ENCODE results near the genes GCM1, ELOVL5, BMP5, KIAA1586 and ZNF451.

DNA sequence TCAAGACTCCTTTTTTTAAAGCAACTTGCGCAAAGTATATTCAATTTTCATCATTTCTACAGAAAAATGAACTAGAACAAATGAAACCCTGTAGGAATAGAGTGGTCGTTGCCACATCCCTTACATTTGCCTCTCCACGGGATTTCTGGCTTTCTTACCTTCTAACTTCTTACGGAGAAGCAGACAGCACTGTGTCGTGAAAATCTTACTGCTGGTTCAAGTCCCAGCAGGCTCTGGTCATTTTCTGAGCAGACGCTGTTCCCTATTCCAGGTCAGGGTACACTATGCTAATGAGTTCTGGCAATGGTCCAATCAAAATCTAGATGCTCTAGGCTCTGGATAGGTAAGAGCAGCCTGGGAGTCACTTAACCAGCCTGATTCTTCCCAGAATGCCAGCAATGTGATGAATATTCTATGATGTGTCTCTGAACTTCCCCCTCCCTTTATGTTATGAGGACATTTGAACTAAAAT is at the start of gene GCM1:
Gene GCM1 (minus strand): TSS at position 246 of the 472 bp plus-strand sequence.
- PRO-cap, result no peak

DNA sequence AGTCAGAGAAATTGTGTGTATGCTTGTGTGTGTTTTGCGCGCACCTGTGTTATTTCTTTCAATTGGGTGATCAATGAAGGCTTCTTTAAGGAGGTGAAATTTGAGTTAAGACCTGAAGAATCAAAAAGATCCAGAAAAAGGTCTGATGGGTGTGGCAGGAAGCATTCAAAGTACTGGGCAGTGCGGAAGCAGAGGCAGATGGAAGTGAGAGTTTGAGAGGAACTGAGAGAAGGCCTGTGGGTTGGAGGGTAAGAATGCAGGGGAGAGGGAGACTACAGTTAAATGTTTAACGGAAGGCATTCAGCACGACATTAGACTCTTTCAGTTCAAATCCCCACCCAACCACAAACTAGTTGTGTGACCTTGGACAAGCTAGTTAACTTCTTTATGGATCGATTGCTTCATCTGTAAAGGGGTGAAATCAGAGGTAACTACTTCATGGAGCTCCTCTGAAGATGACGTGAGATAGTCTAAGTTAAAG is 50.5 kb upstream of the GCM1 start:
- PRO-cap, result no peak

DNA sequence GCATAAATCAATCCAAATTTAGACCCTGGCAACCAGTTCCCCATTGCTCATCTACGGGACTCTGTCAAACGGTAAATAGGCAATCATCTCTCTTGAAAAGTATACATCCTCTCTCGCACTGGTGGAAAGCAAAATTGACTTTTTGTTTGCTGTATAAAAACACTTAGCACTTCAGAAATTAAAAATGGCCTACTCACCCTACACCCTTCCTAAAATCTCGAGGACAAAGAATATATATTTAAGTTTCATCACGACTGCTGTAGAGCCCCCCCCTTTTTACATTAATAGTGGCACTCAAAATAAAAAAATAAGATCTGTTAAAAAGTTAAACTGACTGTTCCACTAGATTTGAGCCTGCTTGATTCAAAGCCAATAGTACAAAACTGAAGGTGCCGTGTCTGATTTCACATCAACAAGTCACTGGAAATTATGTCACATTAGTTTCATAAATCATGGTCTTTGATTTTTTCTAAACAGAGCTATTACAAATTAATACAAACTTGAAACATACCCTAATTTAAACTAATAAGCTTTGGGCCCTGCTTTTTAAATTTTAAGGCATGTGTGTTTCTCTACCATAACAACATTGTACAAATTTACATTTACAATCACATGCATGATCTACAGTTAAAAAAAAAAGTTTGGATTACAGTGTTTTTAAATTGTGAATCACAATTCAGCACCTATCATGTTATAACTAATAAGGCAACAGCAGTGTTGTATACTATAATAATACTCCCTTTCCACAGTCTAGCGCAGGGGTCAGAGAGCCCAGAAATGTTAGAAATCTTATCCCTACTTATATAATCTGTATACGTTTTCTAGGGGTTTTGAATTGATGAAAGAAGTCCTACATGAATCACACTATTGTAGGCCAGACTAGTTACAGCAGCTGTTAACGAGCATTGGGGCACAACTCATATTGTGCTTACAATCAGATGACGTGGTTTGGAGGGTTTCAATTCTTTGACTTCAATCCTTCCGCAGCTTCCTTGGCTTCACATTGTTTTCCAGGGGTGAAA is 80.3 kb downstream of the ELOVL5 start:
- PRO-cap, result no peak

GRCh38 chr6:53303657-53304398 is 44.9 kb downstream of the ELOVL5 start:
- PRO-cap, result no peak

DNA sequence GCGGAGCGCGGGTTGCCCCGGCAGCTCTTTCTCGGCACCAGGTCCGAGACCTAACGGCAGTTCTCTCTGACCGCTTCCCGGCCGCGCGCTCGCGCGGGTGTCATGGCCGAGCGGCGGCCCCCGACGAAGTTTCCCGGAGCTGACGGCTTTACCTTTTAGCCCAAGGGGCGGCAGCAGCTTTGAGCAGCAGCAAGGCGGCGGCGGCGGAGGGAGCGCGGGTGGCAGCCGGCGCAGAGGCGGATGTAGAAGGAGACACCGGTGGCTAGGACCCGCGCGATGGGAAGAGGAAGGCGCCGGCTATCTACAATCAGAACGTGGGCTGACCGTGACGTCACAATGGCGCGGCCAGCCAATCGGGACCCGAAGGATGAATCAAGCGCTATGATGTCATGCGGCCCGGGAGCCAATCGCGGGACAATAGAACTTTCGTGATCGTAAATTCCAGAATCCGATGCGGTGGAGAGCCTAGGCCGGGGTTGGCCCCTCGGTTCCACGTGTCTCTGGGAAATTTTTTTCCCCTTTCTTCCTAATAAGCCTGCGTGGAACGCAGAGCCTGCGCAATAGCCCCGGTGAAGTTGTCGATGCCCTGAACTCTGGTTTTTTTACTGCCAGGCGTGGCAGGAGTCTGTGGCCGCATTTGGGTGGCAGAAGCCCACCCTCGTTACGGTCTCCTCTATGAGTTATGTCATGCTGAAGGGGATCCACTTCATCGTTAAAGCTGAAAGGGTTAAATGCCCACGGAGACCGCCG is at the start of gene ELOVL5:
Gene ELOVL5 (minus strand): TSS at position 286 of the 750 bp plus-strand sequence.
- PRO-cap, result bidirectional peak, plus-strand start at position 103 of the sequence, minus-strand start at position 132 of the sequence; bidirectional peak, plus-strand start at position 560 of the sequence, minus-strand start at position 254 of the sequence

GRCh38 chr6:53375938-53376255 is 27.1 kb upstream of the ELOVL5 start:
- PRO-cap, result no peak

GRCh38 chr6:53433410-53433803 is 84.7 kb upstream of the ELOVL5 start:
- PRO-cap, result no peak

DNA sequence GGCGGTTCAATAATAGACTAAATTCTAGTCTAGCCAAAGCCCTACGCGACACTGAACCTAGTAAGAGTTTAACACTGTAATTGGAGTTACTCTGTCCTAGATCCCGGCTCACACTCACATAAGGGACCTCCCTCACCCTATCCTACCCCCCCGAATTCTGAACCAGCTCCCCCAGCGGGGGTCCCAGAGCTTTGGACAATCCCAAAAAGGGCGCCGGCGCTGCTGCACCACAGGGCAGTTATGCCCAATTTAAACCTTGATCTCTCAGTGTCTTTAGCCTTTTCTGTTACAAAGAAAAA is 2.4 kb upstream of the GCLC start:
- PRO-cap, result no peak

GRCh38 chr6:53633824-53634755 is 31.5 kb downstream of the KLHL31 start:
- PRO-cap, result no peak

DNA sequence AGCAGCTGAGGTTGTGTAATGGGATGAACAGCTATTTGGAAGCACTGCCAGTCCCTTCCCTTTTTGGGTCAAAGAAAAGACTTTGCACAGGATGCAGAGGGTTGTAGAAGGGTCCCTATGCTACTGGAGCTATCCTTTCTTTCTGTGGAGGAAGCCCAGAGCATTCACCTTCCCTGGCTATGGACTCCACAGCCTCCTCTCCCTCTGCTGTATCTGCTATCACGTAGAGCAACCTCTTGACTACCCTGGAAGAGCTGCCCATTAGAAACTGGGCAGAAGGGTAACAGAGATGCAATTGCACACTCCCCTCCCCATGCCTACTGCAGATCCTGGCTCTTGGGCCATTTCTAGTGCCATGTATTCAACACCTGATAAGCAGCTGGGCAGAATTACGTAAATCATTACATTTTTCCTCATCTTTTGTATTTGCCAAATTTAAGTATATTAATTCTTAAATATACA is 3.1 kb downstream of the KLHL31 start:
- PRO-cap, result no peak

GRCh38 chr6:53746274-53746763 is 48.5 kb upstream of the LRRC1 start:
- PRO-cap, result no peak

DNA sequence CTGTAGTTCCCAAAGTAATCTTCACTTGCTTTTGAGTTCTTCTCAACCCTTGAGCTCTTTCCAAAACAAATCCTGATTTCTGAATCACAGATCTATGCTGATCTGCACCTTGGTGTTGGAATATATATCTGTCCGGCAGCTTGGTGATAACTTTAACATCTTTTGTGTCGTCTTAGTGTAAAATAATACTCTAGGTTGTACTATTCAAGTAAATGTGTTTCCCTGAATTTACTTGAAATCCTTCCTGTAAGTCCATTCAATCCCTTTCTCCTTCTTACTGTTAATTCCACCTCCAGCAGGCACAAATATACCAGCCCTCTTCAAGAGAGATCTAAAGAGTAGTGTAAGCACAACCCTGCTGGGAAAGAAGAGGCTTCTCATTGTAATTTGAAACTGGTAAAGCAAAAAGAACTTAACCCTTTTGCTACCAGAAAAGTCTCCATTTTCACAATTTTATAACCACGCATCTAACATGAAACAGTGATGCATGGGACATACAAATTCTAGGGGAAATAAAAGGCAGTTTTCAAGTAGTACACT is at the start of gene BMP5:
Gene BMP5 (minus strand): TSS at position 340 of the 540 bp plus-strand sequence.
- PRO-cap, result no peak

- PRO-cap, result no peak
Measured at GRCh38 chr6:56244898-56245435, 2.4 kb downstream of the COL21A1 start.

DNA sequence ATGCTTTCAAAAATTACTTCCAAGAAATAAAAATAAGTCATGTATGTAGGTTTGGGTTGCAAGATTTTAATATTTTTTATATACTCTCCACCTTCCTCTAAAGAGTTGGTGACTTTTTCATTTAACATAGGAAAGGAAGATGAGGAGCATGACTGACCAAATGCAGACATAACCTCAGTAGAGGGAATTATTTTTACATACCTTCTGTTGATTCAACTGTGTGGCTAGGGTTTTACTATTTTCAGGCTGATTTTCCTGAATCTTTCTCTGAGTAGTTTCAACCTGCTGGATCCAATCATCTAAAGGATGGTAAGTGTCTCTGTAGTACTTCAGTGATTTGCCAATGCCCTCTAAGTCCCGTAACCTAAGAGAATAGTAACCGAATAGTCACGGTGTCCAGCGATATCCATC is 326.8 kb downstream of the DST start:
- PRO-cap, result no peak

DNA sequence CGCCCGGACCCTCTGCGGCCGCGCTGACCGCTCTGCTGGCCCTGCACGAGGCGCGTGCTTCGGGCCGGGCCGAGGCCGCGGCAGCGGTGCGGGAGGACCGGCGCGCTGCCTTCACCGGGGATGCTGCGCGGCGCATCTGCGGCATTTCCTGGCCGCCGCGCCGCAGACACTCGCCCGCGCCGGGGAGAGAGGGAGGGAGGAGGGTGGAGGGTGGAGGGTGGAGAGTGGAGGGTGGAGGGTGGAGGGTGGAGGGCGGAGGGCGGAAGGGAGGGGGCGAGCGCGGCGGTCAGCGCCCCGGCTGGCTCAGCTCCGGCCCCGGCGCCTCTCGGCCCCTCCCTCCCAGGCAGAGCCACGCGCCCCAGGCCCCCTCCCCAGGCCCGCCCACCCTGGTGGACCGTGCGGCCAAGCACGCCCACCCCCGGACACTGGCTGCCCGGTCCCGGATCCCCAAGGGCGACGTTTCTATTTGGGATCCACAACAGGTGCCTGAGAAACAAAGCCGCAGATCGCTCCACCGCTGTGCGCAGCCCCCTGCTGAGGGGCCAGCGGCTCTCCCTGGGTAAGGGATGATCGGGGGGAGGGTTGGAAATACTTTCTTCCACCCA is 111.0 kb downstream of the DST start:
- PRO-cap, result no peak

DNA sequence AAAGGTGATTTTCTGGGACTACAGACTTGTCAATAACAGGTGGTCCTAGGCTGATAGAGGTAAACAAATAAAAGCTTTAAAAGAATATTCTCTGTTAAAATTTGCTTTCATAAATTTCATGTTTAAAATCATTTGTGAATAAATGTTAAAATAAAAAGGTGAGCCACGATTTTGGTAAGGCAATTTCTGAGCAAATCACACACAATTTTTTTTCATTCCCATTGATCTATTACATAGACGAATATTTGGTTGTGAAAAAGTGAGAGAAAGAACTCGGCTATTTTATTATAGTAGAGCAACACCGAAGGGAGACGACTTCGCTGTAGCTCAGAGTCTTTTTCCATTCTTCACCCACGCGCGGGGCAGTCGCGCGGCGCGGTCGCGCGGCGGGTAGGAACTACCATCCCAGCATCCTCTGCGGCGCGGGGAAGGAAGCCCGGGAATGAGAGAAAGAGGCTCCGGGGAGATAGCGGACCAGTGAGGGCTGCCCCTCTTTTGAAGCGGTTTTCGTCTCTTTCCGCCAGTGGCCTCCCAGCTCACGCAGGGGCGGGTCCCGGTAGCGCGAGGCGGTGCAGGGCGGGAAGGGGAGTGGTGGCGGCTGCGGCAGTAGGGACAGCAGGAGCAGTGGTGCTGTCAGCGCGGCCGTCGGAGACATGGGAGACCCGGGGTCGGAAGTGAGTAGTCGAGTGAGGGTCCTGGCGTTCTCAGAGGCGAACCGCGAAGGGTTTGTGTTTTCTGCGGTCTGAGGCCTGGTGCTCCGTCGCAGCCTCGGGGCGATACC is at the start of gene KIAA1586:
Gene KIAA1586 (plus strand): TSS at position 591 of the 781 bp plus-strand sequence.
- PRO-cap, result unidirectional peak, plus-strand start at position 439 of the sequence; unidirectional peak, plus-strand start at position 601 of the sequence

- PRO-cap, result unidirectional peak, plus-strand start at chr6:57090188
Measured at GRCh38 chr6:57089719-57090396, at the start of gene ZNF451. Gene ZNF451, plus strand, starts transcription at chr6:57090188.

- PRO-cap, result bidirectional peak, plus-strand start at chr6:57221616, minus-strand start at chr6:57221566
Measured at GRCh38 chr6:57221212-57222095, 653 bp downstream of the RAB23 start.

- PRO-cap, result no peak
Measured at GRCh38 chr6:57252873-57253470, 30.9 kb upstream of the RAB23 start.

- PRO-cap, result no peak
Measured at GRCh38 chr6:57257750-57258817, 36.0 kb upstream of the RAB23 start.

Data from natural killer cell (primary cell).